GM19239 (cell line): ENCODE measurements around a stretch of chr7.

DNA sequence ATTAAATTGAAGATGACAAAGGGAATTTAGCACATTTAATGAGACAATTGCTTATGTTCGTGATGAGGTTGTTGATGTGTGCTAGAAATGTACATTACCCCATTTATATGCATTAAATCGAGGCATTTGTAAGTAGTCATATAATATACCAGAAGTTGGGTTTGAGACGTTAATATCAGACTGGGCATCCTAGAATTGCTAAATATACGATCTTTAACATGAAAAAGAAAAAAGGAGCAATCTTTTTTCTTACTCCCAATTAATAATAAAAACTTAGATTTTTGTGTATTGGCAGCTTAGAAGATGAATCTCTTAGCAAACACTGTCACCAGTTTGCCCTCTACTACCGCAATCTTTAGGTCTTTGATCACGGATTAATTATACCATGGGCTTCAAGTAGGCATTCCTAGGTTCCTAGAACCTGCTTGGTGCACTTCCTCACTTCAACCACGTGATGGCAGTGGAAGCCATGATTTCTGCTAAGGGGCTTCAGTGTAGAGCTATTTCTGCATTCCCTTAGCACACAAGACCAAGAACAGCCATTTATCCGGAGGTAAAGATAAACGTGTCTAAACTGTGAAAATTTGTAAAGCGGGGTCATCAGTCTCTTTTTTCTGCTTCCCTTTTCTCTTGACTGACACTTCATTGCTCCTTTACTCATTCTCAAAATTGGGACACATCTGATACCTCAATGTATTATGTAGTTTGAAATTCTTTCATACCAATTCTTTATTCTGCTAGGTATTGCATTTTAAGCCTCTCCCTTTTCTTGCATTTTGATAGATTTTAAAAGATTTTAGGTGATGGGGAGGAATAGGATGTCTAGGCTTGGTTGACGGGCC is 1.8 kb downstream of the KLHDC10 start:
- RRBS: no CpG with 5 or more reads among the region's 11 CpGs

- RRBS: no CpG with 5 or more reads among the region's 1 CpG
Observed at GRCh38 chr7:130095624-130096092, 25.3 kb downstream of the KLHDC10 start.

DNA sequence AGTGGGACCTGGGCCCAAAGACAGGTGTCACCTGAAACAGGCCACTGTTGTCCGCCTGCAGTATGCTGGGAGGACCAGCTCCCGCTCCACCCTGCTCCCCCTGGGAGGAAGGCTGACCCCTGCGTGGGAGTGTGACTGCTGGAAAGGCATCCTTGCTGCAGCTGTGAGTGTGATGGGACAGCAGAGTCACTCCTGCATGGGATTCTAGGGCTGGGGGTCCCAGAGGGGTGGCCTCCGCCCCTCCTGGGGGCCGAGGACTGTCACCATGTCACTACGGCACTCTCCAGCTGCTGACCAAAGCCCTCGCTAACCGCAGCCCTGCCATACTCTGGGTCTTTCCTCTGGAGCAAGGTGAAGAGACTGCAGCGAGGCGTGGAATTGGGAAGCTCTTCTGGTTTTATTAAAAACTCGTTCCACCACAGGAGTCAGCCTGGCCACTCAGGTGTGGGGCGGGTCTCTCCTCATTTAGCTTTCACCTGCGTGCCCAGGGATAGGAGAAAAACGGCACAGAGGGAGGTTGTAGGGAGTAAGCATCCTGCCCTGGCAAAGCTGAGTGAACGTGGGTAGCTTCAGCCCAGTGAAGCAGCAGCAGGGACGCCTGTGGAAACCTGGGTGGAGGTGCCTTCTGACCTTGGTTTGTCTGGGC is 62.9 kb downstream of the TMEM209 start:
- RRBS: no CpG with 5 or more reads among the region's 16 CpGs

- RRBS: no CpG with 5 or more reads among the region's 41 CpGs
Observed at GRCh38 chr7:130153966-130155241, 50.8 kb downstream of the TMEM209 start.

- RRBS: no CpG with 5 or more reads among the region's 7 CpGs
Observed at GRCh38 chr7:130282615-130282988, 10.4 kb upstream of the CPA4 start.

DNA sequence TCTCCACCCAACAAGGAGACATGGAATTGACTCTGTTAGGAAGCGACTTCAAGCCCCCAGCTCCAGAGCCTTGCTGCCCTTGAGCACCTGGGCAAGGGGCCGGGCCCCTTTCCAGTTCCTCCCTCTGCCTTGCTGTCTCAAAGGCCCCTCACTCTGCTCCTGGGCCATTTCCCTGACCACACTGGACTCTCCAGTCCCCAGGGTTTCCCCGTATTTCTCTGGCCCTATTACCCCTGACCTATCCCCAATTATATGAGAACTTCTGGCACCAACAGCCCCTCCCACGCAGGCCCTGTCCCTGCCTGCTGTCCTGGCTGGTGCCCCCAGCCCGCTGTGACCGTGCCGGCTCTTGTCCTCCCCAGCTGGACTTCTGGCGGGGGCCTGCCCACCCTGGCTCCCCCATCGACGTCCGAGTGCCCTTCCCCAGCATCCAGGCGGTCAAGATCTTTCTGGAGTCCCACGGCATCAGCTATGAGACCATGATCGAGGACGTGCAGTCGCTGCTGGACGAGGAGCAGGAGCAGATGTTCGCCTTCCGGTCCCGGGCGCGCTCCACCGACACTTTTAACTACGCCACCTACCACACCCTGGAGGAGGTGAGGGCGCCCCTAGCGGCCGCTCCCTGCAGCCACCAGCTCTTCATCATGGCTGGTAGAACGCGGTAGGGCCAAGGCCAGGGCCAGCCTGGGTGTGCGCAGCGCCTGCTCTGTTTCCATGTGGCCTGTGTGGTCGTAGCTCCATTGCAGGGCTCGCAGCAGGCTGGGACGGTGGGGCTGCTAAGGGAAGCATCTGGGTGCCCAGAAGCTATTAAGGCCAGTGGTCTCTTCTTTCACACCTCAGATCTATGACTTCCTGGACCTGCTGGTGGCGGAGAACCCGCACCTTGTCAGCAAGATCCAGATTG is 1.2 kb downstream of the CPA1 start:
- RRBS: no CpG with 5 or more reads among the region's 36 CpGs

DNA sequence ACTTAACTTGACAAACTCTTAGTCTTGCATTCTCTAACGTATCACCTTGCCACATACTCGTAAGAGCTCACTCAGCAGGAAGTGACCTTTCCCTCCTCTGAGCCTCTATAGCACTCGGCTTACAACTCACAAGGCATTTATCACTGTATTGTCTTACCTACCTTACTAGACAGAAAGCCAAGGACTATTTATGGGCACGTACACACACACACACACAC is 21.2 kb downstream of the CEP41 start:
- RRBS: no CpG with 5 or more reads among the region's 4 CpGs

- RRBS: no CpG with 5 or more reads among the region's 6 CpGs
Observed at GRCh38 chr7:130430692-130431209, 10.1 kb downstream of the CEP41 start.

- RRBS: no CpG with 5 or more reads among the region's 4 CpGs
Observed at GRCh38 chr7:130507201-130507972, 15.5 kb downstream of the MEST start.

DNA sequence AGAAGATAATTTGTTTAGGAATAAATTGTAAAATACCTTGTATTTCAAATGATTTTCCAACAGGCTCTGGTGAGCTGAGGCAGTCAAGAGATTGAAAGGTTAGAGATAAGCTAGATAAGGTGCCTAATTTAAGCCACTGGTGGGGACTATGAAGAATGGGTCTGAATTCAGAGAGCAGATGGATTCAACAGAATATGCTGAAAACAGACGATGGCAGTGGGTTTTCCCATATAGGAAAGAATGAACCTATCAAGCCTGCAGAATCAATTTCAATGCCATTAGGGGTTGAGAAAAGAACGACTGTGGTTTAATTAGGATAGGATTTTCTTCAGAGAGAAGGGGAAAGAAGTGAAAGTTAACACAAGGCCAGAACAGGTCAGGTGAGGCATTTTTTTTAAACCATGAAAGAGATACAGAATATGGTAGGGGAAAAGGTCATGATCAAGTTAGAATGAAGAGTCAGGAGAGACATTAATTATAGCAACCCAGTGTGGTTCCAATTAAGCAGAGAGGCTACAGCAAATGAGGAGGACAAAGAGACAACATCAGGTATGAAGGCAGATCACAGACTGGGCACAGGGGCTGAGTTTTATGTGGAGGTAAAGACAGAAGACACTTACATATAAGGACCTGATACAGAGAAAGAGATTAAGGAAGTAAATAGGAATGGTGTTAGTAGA is 18.3 kb downstream of the MEST start:
- RRBS: no CpG with 5 or more reads among the region's 2 CpGs

GRCh38 chr7:130515869-130516930 is 24.3 kb downstream of the MEST start:
- RRBS: no CpG with 5 or more reads among the region's 5 CpGs

GRCh38 chr7:130541115-130541812 is 49.4 kb downstream of the MEST start:
- RRBS: no CpG with 5 or more reads among the region's 15 CpGs

DNA sequence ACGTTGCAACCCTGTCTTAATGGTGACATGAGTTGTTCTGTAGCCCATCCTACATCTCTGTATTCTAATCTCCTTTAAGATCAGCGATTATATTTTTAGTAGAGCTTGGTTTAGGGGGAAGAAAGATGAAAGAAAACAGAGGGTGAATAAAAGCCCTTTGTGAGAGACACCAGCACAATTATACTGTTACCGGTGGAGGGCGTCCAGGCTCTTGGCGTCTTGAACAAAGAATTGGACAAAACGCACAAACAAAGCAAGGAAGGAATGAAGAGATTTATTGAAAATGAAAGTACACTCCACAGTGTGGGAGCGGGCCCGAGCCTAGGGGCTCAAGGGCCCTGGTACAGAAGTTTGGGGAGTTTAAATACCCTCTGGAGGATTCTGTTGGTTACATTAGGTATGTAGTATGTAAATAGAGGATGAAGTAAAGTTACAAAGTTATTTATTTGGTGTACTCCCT is 60.3 kb upstream of the KLF14 start:
- RRBS: no CpG with 5 or more reads among the region's 8 CpGs

DNA sequence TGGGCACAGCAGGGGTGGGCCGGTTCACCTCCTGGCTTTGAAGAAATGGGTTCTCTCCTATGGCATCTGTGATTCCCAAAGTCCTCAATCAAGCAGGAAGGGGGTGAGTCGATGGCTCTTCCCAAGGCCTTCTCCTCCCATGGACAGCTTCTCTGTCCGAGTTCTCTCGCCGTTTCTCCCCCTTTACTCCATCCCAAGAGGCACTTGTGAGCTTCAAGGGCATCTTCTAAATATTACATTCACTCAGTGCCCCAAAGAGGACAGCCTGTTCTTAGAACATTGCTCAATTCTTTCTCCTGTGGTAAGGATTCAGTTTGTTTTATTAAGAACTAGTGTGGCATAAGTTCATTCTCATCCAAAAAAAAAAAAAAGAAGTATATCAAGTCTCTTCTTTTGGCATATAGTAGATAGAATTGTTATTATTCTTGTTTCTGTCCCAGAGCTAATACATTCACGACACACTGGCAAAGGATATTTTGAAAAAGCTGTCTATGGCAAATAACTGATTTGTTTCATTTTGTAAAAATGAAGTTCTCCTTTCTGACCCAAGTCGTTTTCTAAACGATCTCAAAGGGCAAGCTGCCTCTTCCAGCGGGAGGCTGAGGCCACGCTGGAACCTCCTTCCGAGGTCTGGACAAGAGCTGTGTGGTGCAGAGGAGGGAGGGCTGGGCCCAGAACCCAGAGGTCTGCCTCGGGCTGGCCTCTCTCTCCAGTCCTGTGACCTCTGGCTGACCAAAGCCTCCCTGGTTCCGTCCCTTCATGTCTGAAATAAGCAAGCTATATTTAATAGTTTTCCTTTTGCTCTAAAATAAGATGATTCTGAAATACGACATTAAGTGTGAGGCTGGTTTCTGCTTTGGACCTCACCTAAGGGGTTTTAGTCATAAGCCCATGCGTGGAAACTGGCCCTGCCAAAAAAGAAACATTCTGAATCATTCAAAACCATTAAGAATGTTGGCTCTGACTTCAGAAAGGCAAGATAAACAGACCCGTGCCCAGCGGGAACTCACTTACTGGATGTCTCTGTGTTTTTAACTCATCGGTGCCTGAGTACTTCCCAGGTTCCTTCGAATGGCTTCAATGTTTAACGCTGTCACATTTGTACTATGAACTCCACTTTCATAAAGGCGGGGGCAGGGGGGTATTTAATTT is 157.0 kb upstream of the KLF14 start:
- RRBS: no CpG with 5 or more reads among the region's 21 CpGs

DNA sequence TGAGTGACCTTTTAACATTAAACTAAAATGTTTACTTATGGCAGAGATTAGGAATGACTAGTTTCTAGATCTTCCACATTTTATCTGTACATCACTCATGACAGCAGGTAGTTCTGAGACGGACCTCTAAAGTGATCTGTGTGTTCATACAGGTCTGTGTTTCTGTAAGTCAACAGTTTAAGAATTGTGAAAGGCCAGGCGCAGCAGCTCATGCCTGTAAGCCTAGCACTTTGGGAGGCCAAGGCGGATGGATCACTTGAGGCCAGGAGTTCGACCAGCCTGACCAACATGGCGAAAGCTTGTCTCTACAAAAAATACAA is 191.4 kb upstream of the KLF14 start:
- RRBS: no CpG with 5 or more reads among the region's 5 CpGs

DNA sequence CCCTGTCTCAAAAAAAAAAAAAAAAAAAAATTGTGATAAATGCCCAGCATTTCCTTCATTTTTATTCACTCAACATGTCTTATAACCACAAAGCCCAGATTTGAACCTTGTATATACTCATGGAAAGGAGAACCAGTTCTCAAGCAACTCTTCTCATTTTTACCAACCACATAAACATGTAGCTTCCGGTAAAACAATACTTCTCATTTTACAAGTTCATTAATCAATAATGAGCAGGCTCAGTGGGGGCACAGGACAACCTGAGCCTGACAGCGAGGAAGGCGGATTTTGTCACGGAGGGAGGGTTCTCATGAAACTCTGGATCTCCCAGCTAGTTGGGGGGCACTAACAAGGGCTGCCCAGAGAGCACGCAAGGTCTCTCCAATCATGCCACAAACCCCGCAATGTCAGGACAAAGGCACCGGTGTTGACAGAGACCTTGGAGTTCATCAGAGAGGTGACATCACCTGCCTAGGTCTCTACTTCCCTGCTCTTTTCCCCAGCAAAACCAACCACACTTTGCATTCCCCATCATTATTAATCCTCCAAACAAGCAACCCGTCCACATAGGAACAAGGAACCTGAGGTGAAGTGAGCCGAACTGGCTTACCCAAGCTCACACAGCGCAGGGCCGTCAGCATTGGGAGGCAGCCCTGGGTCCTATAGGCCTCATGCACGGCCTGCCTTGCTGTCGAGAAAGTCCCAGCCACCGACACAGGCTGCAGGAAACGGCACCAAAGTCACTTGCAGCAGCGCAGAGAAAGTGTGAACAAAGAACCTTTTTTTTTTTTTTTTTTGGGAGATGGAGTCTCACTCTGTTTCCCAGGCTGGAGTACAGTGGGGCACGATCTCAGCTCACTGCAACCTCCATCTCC is 192.2 kb upstream of the KLF14 start:
- RRBS: no CpG with 5 or more reads among the region's 17 CpGs

DNA sequence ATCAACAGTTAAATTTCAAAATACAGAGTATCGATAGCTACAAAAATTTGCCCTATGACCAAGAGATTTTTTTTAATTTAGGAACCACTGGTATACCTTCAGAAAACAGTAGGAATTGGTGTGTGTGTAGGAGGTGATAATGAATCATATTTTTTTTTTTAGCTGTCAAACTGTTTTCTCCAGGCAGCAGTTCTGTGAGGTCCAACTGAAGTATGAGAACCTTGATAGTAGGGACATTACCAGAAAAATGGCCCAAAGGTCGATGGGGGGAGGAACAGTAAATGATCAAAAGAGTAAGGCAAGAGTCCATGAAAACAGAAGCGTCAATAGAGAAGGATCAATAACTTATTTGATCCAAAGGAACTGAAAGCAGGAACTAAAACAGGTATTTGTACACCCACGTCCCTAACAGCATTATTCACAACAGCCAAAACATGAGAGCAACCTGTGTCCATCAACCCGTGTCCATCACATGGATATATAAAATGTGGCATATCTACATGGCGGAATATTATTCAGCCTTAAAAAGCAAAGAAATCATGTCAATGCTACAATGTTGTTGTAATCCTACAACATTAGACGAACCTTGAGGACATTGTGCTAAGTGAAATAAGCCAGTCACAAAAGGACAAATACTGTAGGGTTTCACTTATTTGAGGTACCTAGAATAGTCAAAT is 213.8 kb upstream of the KLF14 start:
- RRBS: no CpG with 5 or more reads among the region's 7 CpGs

DNA sequence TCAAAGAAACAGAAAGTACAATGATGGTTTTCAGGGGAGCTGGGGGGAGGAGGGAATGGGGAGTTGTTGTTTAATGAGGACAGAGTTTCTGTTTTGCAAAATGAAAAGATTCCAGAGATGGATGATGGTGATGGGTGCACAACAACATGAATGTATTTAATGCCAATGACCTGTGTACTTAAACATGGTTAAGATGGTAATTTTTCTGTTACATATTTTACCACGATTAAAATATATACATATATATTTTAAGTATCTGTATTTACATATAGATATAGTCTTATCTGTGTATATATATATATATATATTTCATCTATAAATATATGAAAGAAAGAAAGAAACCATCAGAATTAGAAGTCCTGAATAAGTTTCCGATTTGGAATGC is 214.4 kb upstream of the KLF14 start:
- RRBS: no CpG with 5 or more reads among the region's 2 CpGs

DNA sequence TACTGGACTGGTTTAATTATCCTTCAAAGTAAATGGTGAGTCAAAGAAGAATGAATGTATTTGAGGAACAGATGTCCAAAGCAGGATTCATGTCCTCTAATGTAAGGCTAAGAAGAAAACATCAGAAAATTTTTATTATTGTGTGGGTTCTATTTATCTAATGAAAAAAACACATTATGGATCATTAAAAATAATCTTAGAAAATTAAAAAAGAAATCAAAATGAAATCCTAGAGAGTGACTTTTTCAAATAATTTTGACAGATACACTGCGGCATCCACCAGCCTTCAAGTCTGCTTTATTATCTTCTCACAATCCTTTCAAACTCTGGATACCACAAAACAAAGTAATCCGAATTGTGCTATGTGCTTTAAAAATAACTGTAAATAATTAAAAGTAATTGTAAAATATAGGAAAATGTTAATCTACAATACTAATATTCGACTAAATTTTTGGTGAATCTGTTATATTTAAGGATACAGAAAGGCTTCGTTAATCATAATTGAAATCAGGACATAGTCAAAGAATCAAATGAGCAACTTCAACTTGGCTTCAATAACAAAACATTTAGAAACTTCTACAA is 246.5 kb upstream of the KLF14 start:
- RRBS: no CpG with 5 or more reads among the region's 4 CpGs

- RRBS: no CpG with 5 or more reads among the region's 9 CpGs
Observed at GRCh38 chr7:130989608-130989930, 255.6 kb upstream of the KLF14 start.